ENCODE data around the gene SMCO4.

- RRBS: no CpG with 5 or more reads among the region's 1 CpG
Measured at GRCh38 chr11:87302838-87303180, 265.1 kb downstream of the TMEM135 start.

DNA sequence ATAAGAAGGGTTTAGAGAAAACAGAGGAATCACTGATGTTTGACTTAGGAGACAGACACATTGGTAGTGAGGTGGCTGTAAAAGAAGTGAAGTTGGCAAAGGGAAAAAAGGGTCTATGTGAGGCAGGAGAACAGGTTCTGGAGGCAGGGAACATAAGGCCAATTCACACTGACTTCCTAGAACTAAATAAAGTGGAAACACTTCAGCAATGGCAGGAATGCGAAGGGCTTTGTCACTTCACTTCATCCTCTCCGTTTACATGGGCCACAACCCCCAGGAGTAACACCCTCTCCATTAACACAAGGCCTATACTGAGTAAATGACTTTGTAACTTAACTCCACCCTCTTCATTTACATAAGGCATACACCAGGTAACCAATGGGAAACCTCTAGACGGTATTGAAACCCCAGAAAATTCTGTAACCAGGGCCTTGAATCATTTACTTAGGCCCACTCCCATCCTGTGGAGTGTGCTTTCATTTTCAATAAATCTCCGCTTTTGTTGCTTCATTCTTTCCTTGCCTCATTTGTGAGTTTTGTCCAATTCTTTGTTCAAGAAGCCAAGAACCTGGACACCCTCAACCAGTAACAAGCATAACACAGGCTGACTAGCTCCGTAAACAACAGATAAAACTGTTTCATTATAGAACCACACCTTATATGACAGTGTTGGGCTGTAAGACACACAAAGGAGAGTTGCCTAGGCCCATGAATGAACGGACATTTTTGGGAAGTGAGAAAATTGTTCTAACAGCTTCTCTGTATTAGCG, 36.4 kb downstream of the CTSC start:
- RRBS: no CpG with 5 or more reads among the region's 7 CpGs

GRCh38 chr11:88420041-88420718, 82.6 kb upstream of the CTSC start:
- RRBS: no CpG with 5 or more reads among the region's 7 CpGs

DNA sequence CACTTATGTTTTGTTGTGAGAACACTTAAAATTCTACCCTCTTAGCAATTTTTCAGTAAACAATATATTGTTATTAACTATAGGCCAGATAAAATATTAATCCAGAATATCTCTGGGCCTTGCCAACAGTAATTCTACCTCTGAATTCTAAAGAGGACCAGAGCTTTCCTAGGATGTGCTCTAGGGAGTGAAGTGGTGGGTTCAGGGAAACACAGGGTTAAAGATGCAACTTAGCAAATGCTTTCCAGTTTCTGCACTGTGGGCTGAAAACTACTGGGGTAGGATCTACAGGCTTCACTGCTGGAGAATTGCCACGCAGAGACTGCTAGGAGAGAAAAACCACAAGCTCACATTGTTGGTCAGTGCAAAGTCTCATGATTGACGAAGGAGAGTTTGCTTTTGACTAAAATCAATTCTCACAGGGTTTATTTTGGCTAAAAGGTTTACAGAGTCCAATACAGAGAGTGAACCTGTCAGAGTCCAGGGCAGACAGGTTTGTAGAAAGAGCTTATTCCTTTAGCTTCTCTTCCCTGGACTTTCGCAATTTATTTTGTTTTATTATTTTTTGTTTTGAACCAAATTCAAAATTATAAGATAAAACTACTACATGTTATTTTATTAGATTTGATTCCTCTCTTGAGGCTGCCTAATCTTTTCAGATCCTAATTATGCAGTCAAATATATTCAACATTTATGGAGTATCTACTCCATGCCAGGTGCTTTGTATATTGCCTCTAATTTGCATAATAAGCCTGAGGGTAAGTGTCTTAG, 64.6 kb downstream of the MTNR1B start:
- RRBS: no CpG with 5 or more reads among the region's 3 CpGs

GRCh38 chr11:93543208-93543771, at the start of gene SMCO4:
SMCO4 (minus strand) TSS chr11:93543391.
- RRBS: 3% methylated on average over 12 of the region's 72 CpGs

DNA sequence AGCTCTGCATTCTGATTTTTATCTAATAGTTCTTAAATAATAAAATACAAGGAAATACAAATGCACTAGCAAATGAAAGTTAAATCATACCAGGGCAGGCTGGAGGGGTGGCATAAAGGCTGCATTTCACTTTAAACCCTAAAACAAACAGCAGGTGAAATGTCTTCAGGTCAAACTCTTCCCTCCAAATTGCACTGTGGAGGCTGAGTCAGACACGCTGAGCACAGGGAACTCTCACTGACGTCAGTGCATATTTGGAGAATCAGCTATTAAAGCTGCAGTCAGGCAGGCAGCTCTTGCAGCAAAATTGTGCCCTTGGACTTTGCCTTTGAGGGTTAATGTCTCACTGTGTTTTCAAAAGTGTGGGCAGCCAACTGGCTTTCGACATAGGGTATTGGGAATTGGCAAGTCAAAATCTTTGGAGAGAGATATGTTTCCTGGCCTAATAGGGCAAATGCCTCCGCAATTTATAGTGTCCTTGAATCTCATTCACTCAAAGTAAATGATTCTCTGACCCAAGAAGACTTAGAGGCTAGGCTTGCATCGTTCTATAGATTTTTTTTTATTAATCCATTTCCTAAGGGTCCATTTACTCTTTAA, 27.6 kb upstream of the SMCO4 start:
- RRBS: no CpG with 5 or more reads among the region's 5 CpGs

DNA sequence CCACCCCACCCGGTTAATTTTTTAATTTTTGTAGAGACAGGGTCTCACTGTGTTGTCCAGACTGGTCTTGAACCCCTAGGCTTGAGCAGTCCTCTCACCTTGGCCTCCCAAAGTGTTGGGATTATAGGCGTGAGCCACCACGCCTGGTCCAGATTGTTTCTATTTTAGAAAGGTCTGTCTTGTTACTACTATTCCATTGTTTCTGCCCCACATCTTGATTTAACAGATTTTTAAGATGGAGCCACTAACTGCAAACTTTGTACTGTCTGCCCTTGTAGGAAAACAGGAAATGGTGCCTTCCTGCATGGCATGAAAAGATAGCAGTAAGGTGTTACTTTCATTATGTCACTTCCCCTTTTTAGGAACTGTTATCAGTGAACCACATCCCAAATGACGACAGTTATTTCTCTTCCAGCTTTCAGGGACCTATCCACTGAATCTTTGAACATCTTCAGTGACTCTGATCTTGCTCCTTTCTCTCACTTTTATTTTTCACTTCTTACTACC, 23.2 kb downstream of the TAF1D start:
- RRBS: no CpG with 5 or more reads among the region's 4 CpGs

GRCh38 chr11:93732934-93734096, 8.0 kb downstream of the TAF1D start:
- RRBS: no CpG with 5 or more reads among the region's 12 CpGs

- RRBS: no CpG with 5 or more reads among the region's 9 CpGs
Measured at GRCh38 chr11:93737840-93738969, 3.1 kb downstream of the TAF1D start.

- RRBS: no CpG with 5 or more reads among the region's 2 CpGs
Measured at GRCh38 chr11:93908723-93909077, 58.3 kb upstream of the VSTM5 start.

DNA sequence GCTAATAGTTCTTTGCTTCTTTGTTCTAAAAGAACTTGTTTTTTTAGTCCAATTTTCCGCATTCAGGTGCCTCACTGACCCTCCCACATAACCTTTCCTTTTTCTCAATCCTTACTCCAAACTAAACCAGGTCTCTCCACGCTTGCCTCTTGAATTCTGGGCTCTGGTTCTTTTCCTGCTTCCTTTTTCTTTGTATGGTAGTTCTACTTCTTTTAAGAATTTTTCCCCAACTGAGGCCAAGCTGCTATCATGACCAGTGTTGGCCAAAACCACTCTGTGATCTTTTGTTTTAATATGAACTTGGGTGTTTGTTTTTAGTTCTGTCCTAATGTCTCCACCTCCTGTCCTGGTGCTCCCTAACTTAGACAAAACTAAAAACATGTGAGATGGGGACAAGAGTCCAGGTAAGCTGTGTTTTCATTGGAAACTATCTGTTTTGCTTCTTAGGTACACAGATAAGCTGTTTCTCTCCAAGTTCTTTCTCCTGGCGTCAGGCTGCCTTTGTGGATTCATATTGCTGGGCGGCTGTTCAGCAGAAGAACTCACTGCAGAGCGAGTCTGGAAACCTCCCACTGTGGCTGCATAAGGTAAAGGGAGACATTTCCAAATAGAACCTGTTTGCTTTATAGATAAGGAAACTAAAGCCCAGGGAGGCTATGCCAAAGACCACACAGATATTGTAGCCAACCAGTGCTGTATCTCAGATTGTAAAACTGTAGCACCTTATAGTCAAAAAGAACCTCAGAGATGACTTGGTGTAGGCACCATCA, 24.6 kb downstream of the PANX1 start:
- RRBS: no CpG with 5 or more reads among the region's 5 CpGs

DNA sequence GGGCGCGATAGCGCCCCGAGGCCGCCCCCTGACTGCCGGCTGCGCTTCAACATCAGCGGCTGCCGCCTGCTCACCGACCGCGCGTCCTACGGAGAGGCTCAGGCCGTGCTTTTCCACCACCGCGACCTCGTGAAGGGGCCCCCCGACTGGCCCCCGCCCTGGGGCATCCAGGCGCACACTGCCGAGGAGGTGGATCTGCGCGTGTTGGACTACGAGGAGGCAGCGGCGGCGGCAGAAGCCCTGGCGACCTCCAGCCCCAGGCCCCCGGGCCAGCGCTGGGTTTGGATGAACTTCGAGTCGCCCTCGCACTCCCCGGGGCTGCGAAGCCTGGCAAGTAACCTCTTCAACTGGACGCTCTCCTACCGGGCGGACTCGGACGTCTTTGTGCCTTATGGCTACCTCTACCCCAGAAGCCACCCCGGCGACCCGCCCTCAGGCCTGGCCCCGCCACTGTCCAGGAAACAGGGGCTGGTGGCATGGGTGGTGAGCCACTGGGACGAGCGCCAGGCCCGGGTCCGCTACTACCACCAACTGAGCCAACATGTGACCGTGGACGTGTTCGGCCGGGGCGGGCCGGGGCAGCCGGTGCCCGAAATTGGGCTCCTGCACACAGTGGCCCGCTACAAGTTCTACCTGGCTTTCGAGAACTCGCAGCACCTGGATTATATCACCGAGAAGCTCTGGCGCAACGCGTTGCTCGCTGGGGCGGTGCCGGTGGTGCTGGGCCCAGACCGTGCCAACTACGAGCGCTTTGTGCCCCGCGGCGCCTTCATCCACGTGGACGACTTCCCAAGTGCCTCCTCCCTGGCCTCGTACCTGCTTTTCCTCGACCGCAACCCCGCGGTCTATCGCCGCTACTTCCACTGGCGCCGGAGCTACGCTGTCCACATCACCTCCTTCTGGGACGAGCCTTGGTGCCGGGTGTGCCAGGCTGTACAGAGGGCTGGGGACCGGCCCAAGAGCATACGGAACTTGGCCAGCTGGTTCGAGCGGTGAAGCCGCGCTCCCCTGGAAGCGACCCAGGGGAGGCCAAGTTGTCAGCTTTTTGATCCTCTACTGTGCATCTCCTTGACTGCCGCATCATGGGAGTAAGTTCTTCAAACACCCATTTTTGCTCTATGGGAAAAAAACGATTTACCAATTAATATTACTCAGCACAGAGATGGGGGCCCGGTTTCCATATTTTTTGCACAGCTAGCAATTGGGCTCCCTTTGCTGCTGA, 1.4 kb downstream of the FUT4 start:
- RRBS: 7% methylated on average over 30 of the region's 97 CpGs

DNA sequence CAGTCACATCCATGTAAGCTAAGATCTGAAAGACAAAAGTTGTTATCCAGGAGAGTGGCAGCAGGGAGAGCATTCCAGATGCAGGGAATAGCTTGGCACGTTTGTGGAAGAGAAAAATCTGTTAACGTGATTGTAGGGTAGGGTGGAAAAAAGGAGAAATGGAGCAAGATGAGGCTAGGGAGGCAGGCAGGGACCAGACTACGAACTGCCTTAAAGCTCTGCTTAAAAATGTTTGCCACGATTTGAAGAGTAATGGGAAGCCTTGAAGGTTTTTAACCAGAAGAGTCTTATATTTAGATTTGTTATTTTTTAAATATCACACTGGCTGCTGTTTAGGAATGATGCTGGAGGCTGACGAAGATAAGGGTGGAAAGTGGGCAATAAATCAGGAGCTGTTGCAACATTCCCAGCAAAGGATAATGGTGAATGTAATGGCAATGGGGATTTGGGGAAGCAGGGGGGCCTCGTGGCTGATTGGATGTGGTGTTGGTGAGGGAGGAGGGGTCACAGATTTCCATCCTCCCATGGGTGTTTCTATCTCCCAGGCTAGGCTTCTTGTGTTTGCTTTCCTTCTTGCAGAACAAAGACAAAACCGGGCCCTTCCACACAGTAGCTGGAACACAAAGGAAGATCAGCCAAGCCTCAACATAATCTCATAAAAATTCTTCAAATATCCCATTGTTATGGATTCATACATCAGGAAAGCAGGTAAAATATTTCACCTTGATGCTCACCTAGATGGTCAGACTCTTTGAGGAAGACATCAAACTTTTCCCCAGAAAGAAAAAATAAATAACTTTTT, 80.7 kb downstream of the PIWIL4 start:
- RRBS: no CpG with 5 or more reads among the region's 7 CpGs

- RRBS: no CpG with 5 or more reads among the region's 4 CpGs
Measured at GRCh38 chr11:94650072-94650574, 83.0 kb downstream of the PIWIL4 start.

DNA sequence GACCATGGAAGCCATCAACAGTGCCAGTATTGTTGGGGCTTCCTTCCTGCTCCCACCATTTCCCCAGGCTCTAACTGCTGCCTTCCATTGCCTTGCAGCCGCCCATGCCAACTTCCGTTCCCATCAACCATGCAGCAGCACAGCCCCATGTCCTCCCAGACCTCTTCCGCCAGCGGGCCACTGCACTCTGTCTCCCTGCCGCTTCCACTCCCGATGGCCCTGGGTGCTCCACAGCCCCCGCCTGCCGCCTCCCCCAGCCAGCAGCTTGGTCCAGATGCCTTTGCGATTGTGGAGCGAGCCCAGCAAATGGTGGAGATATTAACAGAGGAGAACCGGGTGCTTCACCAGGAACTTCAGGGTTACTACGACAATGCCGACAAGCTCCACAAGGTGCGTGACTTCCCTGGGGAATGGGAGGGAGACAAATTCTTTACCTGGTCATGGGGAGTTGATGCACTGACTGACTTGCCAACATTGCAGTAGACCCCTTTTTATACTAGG, 53.3 kb downstream of the AMOTL1 start:
- RRBS: no CpG with 5 or more reads among the region's 14 CpGs

DNA sequence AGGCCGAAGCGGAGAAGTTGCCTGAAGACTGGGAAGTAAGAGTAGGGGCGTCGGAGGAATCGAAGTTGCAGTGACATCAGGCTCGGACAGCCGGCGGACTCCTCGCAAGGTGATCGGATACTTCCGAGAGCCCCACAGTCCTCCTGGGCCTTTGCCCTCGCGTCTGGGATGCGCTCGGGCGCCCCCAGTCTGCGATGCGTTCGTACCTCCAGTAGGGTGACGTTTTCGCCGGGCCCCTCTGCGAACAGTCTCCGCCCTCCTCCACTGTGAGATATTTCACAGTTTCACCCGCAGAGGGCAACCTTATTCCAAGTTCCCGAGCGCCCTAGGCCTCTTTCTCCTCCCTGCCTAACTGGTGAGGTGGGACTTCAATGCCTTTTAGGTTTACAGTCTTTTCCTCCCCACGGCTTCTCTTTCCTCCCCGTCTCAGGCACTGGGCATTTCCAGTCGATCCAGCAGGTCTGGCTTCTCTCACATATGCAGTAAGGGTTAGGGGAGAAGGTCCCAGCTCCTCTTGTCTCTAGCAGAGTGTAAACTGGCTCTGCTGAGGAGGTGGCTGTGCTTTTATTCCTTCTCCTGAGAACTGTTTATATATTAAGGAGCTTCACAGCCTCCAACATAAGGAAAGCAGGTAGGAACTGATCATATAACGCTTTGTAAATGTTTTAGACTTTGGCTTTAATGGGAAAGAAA, 61.9 kb downstream of the ENDOD1 start:
- RRBS: no CpG with 5 or more reads among the region's 31 CpGs

- RRBS: no CpG with 5 or more reads among the region's 10 CpGs
Measured at GRCh38 chr11:95172549-95173508, 58.2 kb downstream of the SESN3 start.

DNA sequence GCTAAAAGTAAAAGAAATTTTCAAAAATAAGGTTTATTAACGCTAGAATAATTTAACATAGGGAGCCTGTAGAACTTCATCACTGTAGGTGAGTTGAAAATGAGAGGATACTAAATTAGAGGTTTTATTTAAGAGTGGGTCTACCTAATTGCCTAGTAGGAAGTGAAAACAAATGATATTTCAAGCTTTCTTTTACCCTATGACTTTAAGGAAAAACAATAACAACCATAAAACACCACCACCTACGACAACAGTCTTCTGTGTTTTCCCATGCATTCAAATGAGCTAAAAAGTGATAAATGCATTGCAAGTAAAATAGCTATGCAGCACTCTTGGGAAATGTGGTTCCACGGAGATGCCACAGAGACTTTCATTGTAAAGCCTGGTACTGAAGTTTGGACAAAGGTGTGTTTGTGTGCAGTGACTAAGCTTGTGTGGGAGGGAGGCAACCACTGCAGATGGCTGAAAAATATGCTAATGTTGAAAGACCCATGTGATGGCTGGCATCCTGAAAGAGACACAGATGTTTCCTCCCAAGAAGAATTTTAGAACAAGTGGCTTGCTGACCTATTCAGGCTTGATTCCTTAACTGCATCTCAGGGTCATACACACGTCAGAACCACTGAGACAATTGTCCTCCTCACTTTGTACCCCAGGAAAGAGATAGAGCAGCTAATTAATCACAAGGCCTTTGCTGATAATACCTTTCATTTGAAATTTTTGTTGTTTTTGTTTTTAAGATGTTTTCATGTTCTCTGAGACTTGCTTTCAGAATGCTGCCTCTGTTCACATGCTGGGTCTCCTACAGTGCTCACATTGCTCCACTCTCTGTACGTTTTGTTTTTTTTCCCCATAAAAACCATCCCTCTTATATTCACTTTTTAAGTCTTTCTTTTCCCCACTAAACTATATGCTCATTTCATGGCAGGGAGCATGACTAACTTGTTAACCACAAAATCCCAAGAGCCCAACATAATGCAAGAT, 73.8 kb downstream of the FAM76B start:
- RRBS: no CpG with 5 or more reads among the region's 5 CpGs

DNA sequence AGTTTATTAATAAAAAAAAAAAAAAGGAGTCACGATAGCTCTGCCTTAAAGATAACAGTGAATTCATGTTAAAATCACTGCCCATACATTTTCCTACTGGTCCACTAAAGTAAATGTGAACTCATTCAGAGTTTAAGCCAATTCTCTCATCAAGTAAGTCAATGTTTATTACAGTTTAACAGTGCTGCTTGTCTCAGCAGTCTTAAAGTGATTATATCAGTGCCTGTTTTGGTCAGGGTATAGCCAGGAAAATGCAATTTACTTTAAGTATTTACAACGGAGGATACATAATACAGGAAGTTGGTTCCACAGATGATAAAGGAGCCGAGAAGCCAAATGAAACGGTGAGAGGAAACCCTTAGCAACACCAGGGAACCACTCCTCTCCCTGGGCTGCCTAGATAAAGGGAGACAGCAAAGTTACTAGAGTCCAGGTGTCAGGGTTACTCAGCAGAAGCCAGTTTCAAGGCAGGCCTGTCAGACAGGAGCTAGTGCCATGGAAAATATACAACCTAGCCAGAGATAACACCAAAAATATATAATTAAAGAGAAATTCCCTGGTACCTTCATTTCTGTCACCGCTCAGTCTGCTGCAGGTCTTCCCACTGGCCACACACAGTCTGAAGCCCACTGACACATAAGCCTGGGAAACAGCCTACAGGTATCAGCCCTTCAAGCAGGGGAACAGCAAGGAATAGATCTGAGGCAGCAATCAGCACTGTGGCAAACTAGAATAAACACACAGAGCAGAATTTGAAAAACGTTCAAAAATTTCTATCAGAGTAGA, 55.5 kb downstream of the FAM76B start:
- RRBS: no CpG with 5 or more reads among the region's 6 CpGs

DNA sequence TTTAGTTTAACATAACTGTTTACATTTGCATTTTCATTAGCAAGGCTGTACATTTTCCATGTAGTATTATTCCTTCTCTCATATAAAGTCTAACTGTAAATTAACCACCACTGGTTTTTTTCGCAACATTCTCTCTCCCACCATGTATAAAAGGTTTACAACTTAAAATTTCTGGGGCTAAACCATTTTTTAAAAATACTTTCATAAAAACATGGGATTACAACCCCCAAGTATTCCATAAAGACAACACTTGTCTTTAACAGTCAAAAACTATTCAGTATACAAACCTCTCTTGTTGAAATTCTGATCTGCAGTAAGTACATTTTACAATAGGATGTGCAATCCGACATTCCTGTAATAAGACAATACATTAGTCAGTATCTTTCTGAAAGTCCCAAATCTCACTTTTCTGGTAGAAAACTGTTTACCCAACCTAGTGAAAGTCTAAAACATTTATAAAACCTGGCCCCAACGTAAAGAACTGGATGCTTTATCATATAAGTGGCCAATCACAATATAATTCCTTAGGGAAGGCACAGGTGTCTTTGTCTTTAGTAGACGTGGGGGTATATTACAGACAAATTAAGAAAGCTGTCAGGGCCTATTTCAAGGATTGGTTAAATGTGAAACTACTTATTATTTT, 1.2 kb downstream of the FAM76B start:
- RRBS: no CpG with 5 or more reads among the region's 4 CpGs